Pulmonary artery (tissue), 1 donor: ENCODE measurements around a stretch of chr2.

GRCh38 chr2:12719553-12720114, 2.9 kb downstream of the TRIB2 start:
- PRO-cap, result no peak

DNA sequence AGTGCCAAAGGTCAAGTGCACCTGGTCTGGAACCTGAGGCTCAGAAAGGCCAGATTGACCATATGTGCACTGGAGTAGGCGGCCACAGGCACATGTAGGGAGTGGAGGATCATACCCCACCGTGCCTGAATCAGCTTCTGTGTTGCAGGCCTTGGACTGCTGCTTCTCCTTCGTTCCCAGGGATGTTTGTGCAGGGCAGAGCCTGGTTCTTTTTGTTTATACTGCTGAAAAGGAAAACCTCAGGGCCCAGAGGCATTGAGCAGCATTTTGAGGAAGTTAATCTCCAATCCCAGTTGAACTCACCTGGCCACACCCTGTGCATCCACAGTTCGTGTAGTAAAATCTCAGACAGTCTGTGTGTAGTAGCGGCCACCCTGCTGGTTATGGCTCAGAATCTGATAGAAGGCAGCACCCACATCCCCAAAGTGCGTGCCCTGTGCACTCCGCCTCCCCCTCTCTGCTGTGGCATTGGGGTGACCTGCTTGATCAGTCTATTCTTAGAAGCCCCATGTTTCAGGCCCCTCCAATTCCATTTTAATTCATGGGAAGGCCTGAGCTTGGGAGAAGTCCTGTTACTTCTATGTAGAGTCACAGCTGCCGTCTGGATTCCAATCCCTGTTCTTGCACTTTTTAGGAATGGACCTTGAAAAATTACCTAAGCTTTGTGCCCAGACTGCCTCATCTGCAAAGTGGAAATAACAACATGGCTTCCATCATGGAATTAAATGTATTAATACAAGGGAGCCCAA, 10.9 kb downstream of the TRIB2 start:
- PRO-cap, result no peak

GRCh38 chr2:12732602-12733304, 16.0 kb downstream of the TRIB2 start:
- PRO-cap, result no peak

DNA sequence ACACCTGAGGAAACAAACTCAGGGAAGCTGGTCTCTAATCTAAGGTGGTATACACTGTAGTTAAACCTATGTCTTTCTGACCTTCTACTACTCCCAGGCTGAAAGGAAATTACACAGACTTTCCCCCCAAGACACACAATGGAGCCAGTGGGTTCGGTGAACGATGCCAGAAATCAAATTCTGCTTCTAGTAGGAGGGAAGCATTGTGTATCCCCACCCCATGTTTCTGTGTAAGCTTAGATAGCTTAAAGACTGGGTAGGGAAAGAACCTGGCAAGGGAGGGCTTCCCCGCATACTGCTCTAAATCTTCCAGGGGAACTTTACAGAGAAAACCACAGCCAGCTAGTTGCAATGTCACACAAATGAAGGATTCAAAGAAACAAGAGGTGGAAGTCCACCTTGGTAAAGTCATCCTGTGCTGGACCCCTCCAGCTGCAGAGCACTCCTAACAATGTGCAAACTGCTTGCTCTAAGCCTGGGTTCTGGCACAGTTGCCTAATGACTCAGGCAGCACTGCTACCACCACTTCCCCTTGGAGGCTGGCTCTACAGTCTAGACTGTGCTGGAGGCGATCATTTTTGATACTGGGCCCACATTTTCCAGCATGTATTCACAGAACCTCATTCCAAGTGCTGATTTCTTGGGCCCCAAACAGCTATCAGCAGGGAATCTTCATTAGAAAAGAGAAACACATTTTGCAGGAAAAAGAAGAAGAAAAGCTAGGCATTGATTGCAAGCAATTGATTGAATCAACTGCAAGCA, 47.5 kb downstream of the TRIB2 start:
- PRO-cap, result no peak

- PRO-cap, result no peak
Observed at GRCh38 chr2:12776322-12776642, 59.5 kb downstream of the TRIB2 start.

DNA sequence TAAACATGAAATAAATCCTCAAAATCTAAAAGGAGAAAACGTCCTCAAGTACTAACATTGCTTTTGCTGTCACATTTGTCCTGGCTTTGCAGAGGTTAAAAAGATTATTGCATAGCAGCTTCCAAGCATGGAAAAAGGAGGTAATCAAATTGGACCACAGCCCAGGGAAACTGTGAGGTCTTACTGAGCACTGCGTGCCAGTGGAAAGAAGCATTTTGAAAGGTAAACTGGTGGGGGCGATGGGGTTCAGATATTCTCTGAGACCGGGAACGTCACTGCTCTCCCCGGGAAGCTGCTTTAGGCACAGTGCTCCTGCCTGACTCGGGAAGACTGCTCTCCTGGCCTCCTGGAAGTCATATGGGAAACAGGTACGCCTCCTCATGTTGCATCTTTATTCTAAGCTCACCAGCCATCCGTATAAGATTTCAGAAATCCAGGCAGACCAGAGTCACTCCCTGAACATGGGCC, 283.9 kb downstream of the TRIB2 start:
- PRO-cap, result no peak

DNA sequence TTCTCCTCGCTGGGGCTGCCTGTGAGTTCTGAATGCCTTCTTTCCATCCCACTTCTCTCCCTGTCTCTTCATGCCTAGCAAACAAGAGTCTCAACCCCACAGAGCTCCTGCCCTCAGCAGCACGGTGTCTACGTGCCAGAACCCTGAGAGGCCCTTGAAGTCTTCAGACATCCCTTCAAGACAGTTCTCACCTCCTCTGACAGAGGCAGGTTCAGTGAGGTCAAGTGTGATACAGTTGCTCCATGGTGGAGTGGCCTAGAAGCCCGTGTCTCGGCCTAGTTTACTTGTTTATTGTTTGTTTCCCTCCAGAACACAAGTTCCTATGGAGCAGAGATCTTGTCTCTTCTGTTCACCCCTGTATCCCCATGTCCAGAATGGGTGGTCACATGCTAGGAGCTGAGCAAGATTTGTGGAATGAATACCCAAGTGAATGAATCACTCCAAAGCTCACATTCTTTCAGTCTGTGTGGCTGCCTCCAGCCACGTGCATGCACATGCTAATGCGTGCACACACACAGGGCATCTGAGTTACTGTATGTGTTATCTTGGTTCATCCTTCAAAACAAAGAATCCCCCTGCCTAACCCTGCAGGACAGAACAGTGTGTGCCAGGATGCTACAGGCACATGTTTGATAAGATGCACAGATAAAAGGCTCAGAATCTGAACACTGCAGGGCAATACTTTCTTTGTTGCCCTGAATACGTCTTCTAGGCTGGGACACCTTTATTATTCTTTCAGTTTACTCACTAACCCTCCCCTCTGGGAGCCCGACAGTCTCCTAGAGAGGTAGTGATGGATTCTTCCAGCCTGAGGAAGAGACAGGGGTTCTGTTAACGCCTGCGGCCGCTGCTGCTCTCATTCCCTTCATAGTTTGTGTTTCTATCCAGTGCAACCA, 391.5 kb downstream of the NBAS start:
- PRO-cap, result no peak

GRCh38 chr2:15170261-15170812, 390.8 kb downstream of the NBAS start:
- PRO-cap, result no peak

DNA sequence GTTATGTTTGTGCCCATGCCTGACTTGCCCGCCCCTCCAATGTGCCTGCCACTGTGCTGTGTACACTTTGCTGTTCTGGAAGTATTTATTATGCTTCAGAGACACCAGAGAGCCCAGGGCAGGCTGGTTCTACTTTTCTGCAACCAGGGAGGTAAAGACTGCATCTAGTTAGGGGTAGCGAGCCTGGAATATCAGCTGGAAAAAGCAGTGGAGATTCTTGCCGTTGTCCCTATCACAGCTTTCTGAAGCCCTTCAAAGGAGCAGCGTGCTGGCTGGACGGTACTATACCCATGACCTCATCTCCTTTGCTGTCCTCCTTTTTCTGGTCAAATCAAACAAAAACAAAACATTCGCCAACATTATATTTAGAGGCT, 158.1 kb downstream of the DDX1 start:
- PRO-cap, result no peak

- PRO-cap, result no peak
Observed at GRCh38 chr2:15838507-15838868, 101.9 kb upstream of the MYCN start.

- PRO-cap, result no peak
Observed at GRCh38 chr2:16013014-16013619, 72.8 kb downstream of the MYCN start.

- PRO-cap, result no peak
Observed at GRCh38 chr2:16102789-16103601, 162.6 kb downstream of the MYCN start.

GRCh38 chr2:16560509-16561041, 105.1 kb downstream of the CYRIA start:
- PRO-cap, result unidirectional peak, minus-strand start at chr2:16560760

DNA sequence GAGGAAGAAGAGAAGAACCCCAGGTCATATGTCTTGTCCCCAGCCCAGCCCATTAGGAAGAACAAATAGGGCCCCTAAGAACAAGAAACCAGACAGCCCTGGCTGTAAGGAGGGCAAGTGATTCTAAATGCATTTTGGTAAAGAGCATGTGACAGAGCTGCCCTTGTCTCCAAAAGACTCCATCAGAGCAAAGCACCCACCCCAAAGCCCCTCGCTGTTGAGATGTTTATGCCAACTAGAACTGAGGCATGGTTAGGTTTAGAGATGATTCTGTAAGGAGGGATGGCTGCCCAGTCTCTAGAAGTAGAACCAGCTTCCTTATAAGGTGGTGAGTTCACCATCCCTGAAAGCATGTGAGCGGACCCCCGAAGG, 47.2 kb downstream of the CYRIA start:
- PRO-cap, result no peak

DNA sequence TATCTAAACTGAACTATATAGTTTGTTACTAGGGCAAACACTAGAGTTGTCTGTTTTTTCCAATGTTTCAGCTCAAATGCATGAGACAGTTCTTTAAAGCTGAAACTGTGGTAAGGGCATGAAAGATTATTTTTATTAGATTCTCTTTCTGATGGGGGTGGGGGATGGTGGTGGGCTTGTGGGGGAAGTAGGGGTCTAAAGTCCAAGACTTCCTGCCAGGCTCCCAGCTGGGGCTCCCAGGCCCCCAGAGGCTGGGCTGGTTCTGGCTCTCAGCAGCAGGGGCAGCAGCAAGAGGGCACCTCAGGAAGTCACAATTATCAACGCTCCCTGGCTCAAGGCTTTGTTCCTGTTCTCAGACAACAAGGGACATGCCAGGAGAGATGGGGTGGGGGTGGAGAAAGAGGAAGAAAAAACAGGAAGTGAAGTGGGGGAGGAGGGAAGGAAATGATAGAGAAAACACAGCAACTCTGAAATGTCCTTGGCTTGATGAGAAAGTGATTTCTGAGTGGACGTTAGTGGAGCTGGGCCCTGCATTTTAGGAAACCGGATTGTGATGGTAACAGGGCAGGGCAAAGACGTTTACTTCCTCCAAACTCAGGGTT, 40.5 kb downstream of the CYRIA start:
- PRO-cap, result no peak

GRCh38 chr2:16649783-16650340, 15.8 kb downstream of the CYRIA start:
- PRO-cap, result no peak

DNA sequence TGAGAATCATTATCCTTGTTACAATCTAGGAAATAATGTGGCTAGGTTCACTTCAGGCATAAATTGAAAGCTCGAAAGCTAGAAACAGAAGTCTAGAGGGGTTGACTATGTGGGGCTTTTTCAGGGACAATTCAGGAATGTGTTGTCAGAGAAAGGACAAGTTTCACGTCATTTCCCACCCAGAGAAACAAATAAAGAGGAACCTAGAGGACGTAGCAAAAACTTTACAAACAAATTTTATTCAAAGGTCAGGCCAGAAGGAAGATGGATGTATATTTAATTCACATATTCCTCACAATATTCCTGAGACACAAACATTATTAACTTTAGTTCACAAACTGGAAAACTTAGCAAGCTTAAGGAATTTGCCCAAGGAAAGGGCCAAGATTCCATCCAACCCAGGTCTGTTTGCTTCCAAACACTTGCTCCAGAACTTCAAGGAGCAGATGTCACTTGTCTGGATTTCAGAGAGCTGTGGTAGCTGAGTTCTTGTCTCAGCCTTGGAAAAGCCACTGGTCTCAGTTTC, 7.4 kb downstream of the CYRIA start:
- PRO-cap, result no peak

- PRO-cap, result no peak
Observed at GRCh38 chr2:16658657-16659513, 6.7 kb downstream of the CYRIA start.

DNA sequence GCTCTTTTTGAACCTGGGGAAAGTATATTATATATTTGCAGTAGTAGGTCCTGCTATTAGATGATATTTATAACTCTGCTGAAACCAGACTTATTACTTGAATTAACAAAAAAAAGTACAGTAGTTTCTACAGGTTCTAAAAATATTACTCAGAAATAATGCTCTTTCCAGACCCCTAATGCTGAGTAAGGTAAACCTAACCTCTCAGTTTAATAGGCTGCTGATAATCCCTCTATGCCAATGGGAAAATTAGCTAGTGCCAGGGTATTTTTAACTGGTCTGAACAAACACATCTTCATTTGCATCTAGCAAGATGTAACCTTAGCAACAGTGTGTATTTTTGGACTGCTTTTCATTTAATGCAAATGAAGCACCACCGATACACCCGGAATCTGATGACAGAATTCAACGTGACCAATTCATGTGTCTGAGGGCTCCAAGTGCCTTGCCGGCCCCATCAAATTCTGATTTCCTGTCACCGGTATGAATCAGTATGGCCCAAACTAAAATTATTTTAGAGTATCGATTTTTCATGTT, 47.3 kb upstream of the CYRIA start:
- PRO-cap, result no peak

GRCh38 chr2:16763309-16763749, 97.7 kb upstream of the CYRIA start:
- PRO-cap, result no peak